Left ventricle myocardium (tissue), 1 donor: Measurements from ENCODE around the gene PTPRQ.

GRCh38 chr12:75660010-75660223 is 148.5 kb upstream of the KRR1 start:
- PRO-cap = no peak

DNA sequence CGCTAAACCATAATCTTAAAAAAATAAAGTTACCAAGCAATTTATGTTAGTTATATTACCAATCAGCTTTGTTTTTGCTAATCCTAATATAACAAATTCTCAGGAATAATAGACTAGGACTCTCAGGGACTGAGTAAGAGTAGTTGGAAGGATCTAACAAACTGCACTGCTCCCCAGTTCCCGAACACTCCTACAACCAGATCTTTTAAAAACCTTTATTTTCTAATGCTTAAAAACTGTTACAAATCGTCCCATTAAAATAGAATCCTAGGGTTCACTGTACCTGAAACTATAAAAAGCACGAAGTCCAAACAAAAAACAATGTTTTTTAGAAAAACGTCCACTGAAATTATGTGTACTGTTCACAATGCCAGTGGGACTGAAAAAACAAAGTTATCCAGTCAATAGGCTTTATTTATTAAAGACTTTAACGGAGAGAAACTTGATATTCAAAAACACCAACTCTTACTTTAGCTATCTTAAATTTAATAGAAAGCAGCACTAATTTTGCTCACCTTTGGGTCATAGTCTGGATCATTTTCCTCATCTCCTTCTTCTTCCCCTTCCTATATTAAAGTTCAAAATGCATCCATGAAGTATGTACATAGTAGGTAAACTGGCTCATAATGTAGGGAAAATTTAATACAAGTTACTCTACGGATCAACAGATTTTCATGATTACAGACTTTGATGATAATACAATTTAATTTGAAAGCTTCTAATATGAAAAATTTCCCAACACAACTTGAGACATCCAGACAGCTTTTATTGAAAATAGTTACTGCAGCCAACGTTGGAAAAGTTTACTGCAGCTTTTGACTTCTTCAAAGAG is 35.6 kb downstream of the NAP1L1 start:
- PRO-cap = no peak

DNA sequence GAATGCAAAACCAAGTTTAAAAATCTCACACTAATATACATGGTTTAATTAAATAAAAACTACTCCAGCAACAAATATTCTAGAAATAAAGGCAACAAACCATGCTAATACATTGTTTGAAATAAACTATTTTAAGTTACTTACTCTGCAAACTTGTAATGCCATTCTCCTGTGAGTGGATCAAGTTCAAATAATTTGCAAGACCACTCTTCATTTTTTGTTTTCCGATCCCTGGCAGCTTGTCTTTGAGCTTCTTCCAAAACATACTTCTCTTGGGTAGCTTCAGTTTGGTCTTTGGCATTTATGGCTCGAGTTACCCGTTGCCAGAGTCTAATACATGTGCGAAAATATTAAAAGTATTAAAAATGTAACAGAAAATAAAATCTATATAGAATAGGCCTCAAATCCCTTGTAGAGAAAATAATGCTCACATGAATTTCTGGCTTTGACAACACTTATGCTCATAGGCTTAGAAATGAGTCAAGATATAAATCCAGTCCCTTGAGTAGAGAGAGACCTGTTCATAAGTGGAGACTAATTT is 21.3 kb upstream of the BBS10 start:
- PRO-cap = no peak

- PRO-cap = no peak
These were observed 168.3 kb downstream of the NAV3 start for GRCh38 chr12:77998924-77999507.

DNA sequence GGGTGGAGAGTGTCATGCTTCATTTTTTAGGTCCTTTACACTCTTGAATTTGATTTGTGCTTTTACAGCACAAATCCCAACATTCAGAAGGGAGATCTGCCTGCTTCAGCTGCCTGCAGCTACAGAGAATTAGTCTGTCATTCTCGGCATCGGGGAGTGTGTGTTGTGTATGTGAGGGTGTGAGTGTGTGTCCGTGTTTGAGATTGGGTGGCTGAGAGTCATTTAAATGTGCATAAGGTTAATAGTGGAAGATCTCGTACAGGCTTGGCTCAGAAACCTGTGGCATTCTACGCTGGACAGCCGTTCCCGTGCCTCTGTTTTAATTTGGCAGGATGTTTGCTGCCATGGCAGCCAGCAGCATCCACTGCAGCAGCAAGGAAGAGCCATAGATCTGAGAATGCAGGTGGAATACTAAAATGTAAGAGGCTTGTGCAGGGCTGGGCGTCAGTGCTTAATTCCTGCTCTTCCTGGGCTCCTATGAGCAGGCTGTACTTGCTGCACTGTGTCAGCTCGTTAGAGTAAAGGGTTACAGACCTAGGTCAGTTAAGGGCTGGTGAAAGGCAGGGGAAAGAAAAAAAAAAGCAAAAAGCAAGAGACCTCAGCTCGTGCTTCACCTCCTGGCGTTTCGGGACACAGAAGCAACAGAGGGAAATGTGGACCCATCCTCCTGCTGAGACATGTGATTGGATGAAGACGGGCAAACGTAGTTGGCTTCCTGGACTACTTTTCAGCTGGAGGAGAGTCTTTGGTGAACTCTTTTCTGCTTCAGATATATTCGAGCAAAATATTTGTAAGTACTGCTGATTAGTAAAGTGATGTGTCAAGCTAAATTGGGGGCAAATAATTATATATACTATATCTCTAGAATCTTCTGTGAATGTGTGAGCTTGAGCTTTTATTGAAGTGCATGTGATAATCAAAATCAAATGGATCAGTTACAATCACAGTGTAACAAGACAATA is 205.5 kb downstream of the NAV3 start:
- PRO-cap = no peak

DNA sequence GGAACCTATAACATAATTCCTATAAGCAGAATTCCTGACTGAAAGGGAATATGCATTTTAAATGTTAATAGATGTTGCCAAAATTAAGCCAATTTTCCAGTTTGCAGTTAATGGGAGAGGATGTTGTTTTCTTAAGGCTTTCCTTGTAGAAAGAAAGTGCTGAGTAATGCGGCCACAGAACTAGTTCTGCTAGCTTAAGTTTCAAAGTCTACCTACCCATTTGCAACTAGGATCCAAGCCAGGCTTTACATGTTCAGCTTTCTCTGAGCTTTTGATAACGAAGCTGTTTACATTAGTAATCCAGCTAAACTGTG is 275.1 kb downstream of the PAWR start:
- PRO-cap = no peak

- PRO-cap = no peak
These were observed 274.8 kb downstream of the PAWR start for GRCh38 chr12:79416016-79416384.

DNA sequence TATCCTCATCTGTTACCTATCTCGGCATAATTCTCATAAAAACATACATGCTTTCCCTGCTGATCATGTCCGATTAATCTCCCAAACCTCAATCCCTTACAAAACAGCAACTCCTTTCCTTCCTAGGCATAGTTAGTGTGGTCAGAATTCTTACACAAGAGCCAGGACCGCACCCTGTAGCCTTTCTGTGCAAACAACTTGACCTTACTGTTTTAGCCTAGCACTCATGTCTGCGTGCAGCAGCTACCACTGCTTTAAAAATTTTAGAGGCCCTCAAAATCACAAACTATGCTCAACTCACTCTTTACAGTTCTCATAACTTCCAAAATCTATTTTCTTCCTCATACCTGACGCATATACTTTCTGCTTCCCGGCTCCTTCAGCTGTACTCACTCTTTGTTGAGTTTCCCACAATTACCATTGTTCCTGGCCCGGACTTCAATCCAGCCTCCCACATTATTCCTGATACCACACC is 147.5 kb downstream of the PAWR start:
- PRO-cap = no peak

- PRO-cap = no peak
These were observed 105.9 kb upstream of the PAWR start for GRCh38 chr12:79796555-79797129.

- PRO-cap = no peak
These were observed 62.2 kb downstream of the PPP1R12A start for GRCh38 chr12:79872606-79873120.

DNA sequence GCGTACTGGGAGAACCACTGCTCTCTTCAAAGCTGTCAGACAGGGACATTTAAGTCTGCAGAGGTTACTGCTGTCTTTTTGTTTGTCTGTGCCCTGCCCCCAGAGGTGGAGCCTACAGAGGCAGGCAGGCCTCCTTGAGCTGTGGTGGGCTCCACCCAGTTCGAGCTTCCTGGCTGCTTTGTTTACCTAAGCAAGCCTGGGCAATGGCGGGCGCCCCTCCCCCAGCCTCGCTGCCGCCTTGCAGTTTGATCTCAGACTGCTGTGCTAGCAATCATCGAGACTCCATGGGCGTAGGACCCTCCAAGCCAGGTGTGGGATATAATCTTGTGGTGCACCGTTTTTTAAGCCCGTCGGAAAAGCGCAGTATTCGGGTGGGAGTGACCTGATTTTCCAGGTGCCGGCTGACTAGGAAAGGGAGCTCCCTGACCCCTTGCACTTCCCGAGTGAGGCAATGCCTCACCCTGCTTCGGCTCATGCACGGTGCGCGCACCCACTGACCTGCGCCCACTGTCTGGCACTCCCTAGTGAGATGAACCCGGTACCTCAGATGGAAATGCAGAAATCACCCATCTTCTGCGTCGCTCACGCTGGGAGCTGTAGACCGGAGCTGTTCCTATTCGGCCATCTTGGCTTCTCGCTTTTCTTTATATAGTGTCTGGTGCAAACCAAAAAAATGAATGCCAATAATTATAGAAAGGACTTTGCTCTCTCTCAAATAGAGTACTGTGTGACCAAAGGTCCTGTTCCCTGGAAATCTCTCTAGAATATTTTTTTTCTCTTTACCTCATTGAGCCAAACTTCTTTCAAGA is 50.3 kb downstream of the OTOGL start:
- PRO-cap = no peak

GRCh38 chr12:80443655-80444647 is at the start of gene PTPRQ:
Gene PTPRQ, plus strand, starts transcription at chr12:80444235.
- PRO-cap = no peak

DNA sequence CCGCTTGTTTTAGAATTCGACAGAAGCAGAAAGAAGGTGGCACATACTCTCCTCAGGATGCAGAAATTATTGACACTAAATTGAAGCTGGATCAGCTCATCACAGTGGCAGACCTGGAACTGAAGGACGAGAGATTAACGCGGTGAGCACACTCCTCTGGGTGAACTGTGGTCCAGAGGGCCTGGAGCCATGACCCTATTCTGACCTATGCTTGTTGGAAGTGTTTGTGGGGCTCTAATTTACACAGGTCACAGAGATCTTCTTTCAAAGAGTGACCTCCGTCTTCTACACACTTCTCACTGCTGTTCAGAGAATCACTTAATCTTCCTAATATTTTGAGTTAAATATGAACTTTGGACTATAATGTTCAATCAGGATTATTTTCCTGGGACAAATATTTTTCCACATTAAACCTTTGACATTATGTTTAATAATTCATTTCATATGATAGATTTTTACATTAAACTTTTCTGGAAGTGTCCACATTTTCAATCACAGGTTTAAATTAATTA is 72.4 kb upstream of the MYF6 start:
- PRO-cap = no peak

DNA sequence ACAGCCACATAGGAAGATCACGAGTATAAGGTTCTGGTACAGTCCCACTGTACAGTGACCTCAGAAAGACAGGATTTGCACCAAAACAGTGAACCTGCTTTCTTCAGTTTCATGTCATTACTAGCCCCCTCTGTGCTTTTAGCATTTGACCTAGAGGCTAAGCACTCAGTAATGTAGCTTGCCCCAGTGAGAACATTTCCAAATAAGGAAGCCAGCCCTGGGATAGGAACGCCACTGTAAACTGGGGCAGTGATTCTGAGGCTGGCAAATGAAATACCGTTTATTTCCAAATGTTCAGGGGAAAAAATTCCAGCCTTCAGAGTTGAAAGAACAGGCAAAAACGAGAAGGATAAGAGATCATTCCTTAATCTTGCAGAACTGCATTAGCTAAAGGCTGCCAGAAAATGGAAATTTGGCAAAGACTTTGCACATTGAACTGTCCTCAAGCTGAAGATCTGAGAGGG is 41.8 kb upstream of the PPFIA2 start:
- PRO-cap = no peak

GRCh38 chr12:82523849-82524332 is 162.8 kb upstream of the TMTC2 start:
- PRO-cap = no peak

- PRO-cap = no peak
These were observed 458 bp downstream of the ALX1 start for GRCh38 chr12:85280341-85281015.

- PRO-cap = no peak
These were observed 80.4 kb downstream of the KITLG start for GRCh38 chr12:88499891-88500345.

GRCh38 chr12:89140513-89141018 is 211.7 kb downstream of the DUSP6 start:
- PRO-cap = no peak

DNA sequence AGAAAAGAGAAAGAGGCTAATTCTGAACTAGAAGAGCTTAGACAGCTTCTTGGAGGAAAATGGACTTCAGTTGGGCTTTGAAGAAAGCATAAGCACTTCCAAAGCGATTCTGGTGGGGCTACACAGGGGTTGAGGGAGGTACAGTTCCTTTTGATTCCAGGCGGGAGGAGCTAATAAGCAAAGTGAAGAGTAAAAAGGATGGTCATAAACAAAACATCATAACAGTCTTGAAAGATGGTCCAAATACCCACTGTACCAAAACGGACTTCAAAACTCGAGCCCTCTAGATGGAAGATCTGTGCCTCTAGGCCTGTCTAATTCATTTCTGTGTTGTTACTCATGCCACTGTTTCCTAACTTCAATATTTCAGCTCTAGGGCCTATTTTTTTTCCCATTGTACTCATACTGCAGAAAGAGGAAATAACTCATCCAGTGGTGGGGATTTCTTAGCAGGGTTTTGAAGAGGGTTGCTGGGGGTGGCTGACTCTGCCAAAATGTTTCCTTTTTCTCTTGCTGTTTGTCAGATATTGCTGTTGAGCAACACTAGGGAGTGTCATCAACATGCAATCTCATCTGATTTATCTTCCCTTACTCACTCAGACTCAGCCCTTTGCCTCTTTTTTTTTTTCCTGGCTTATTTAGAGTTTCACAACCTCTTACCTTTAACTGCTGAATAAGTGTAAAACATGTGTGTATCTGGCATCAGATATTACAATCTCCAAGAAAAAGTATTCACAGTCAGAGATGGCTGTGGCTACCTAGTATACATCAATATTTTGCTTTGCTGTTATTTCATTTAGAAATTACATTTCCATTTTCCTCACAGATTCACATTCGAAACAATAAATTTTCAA is 189.6 kb downstream of the DUSP6 start:
- PRO-cap = no peak

DNA sequence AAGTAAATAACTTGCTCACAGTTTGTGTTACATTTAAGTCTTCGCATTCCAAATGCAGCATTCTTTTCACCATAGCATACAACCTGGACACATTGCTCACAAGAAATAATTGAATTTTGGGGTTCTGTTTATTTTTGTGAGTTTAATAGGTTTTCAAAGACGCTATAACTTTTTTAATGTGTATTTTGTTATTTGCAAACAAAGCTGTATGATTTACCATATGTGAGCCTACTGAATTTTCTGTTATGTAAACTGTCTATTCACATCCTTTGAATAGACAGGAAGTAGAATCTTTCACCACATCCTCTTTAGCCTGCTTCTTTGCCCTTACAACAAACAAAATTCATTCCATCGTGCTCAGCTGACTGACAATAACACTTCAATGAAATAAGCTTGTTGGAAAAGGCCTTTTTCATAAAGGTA is 71.6 kb downstream of the DUSP6 start:
- PRO-cap = no peak